PC-3 (cell line): ENCODE measurements around a stretch of chr7.

- RAMPAGE, long total RNA = no peak
These were observed 52.3 kb downstream of the RABGEF1 start for GRCh38 chr7:66792826-66793247.

GRCh38 chr7:66904324-66905096 is 16.5 kb upstream of the TMEM248 start:
- RAMPAGE, long total RNA = no peak

- RAMPAGE, long total RNA = no peak
These were observed 23.9 kb downstream of the TMEM248 start for GRCh38 chr7:66944826-66945367.

DNA sequence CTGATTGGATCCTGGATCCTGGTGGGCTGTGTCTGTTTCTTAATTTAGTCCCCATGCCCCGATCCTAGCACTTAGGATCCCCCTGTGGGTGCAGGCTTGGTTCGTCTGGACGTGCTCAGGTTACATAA is 20.1 kb downstream of the SBDS start:
- RAMPAGE, long total RNA = no peak

DNA sequence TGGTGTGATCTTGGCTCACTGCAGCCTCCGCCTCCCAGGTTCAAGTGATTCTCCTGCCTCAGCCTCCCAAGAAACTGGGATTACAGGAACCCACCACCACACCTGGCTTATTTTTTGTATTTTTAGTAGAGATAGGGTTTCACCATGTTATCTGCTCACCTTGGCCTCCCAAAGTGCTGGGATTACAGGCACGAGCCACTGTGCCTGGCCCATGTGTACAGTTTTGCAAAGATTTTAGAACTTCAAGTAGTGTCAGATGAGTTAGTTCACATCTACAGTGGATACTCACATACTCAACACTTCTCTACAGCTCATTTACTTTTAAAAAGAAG is 6.5 kb downstream of the SBDS start:
- RAMPAGE, long total RNA = no peak

DNA sequence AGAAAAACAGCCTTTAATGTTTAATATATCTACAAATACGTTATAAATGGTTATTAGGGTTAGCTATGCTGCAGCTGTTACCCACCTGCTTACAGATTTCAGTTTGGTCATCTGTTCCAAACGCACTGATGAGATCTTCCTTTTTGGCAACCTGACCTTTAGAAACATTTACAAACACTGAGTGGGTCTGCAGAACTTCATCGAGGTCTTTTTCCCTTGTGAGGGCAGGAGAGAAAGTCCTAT is 1.3 kb downstream of the SBDS start:
- RAMPAGE, long total RNA = no peak

- RAMPAGE, long total RNA = no peak
These were observed 137.0 kb downstream of the SPDYE21 start for GRCh38 chr7:67413754-67414134.

- RAMPAGE, long total RNA = no peak
These were observed 241.9 kb downstream of the SPDYE21 start for GRCh38 chr7:67518479-67519161.

GRCh38 chr7:69184232-69184677 is 414.0 kb upstream of the AUTS2 start:
- RAMPAGE, long total RNA = no peak

- RAMPAGE, long total RNA = no peak
These were observed 343.0 kb downstream of the AUTS2 start for GRCh38 chr7:69941141-69941816.

GRCh38 chr7:70157826-70158497 is 559.7 kb downstream of the AUTS2 start:
- RAMPAGE, long total RNA = no peak

GRCh38 chr7:70369224-70369554 is 762.8 kb upstream of the GALNT17 start:
- RAMPAGE, long total RNA = no peak

GRCh38 chr7:70506139-70506338 is 625.9 kb upstream of the GALNT17 start:
- RAMPAGE, long total RNA = no peak

GRCh38 chr7:70614536-70615047 is 517.4 kb upstream of the GALNT17 start:
- RAMPAGE, long total RNA = no peak

- RAMPAGE, long total RNA = no peak
These were observed 365.8 kb upstream of the GALNT17 start for GRCh38 chr7:70765964-70766773.

GRCh38 chr7:70779361-70780268 is 352.3 kb upstream of the GALNT17 start:
- RAMPAGE, long total RNA = no peak

DNA sequence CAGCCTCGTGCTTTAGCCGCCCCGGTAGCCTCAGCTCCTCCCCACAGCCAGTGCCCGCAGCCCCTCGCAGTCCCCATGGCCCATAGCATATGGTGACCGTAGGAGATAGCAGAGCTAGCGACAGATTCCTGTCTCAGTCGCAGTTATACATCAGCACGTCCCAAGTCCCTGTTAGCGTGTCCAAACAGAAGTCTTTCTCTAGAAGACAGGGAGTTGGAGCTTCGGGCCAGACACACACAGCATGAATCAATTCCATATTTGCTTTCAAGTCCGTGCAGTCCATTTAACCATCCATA is 344.5 kb upstream of the GALNT17 start:
- RAMPAGE, long total RNA = no peak

GRCh38 chr7:71198564-71199415 is 66.8 kb downstream of the GALNT17 start:
- RAMPAGE, long total RNA = no peak

DNA sequence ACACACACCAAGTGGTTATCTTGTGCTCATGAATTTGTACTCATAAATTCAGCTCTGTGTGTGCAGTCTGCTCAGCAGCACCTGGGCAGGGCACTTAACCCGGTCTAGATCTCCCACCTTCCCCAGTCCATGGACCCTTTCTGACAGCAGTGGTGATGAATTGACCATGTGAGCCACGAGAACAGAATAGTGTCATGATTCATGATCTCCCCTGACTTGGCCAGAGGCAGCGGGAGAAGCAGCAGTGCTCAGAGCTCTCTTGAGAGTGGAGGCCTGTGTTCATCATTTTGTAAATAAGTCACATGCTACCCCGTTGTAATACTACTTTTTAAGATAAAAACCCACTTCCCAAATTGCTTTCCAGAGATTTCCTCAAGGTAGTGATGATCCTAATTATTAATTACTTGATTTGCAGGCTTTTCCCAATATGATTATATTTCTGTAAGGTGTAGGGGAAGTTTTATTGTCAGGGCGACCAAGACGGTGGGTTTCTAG is 74.3 kb downstream of the GALNT17 start:
- RAMPAGE, long total RNA = no peak

DNA sequence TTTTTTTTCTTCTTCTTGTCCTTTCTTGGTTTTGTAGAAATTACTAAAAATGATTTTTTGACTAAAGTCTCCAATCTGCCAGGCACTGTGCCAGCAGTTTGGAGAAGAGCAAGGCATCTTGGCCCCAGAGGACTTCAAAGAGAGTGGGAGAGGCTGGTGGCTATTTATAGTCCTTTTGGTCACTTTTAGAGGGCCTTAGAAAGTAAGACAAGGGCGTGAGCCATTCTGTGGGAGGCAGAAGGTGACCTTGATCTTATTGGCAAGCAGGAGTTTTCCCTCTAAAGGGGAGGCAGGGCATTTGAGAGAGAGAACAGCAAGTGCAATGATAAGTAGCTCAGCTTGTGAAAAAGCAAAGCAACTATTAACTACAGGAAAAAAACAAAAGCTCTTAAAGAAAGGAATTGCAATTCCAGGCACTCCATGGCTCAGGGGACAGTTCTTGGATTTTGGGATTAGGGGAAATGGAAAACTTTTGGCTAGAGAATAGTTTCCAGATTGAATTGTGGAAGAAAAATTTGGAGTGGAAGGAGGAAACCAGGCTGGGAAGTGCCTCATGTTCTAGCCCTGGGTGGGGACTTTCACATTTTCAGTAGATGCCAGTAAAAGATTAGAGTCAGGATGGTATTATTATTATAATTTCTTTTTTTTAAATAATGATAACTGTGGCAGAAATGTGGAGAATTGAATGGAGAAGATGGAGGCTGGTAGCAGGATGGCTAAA is 212.1 kb downstream of the GALNT17 start:
- RAMPAGE, long total RNA = no peak